ENCODE measurements around the genes SLC25A25 and PKN3.

DNA sequence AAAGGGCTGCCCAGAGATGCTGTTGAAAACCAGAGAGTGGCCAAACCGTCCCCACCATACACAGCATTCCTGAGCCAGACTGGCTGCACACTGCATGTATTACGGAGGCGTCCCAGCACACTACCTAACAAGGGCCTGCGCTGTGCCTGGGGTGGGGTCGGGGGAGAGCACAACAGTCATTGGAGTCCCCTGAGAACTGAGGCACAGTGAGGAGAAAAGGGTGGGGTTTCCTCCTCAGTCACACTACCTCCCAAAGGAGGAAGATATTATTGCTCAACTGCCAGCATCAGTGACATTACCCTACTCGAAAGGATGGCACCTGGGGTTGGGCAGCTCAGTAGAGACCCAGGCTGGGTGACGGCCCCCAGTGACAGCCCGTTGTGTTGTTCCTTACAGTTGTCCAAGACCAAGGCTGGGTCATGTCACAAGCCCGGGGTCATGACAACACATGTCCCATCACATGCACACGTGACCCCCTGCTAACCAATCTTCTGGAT, 4.4 kb downstream of the NAIF1 start:
- RRBS = no CpG with 5 or more reads among the region's 10 CpGs

- RRBS = 2% methylated on average over 41 of the region's 87 CpGs
Observed at GRCh38 chr9:128068047-128068957, at the start of gene SLC25A25. SLC25A25 (plus strand) TSS chr9:128068232.

GRCh38 chr9:128096747-128097325, 28.8 kb downstream of the SLC25A25 start:
- RRBS = no CpG with 5 or more reads among the region's 15 CpGs

- RRBS = no CpG with 5 or more reads among the region's 16 CpGs
Observed at GRCh38 chr9:128108063-128108957, 19.2 kb downstream of the PTGES2 start.

DNA sequence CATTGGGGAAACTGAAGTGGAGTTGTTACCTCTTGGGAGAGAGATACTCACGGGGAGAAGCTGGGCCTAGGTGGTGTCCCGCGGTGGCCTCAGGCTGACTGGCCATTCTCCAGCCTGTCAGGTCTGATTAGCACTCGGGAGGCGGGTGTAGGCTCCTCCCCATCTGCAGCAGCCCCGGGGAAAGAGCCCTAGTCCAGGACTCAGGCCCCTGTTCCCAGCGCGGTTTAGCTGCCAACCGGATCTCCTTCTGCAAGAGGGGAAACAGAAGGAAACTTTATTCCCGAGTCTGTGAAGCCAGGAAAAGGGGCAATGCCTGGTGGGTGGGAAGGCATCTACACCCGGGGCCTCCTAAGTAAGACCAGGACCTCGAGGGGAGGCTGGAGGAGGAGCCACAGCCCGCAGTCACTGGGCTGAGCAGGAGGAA, 9.6 kb downstream of the PTGES2 start:
- RRBS = 65% methylated on average over 5 of the region's 13 CpGs

DNA sequence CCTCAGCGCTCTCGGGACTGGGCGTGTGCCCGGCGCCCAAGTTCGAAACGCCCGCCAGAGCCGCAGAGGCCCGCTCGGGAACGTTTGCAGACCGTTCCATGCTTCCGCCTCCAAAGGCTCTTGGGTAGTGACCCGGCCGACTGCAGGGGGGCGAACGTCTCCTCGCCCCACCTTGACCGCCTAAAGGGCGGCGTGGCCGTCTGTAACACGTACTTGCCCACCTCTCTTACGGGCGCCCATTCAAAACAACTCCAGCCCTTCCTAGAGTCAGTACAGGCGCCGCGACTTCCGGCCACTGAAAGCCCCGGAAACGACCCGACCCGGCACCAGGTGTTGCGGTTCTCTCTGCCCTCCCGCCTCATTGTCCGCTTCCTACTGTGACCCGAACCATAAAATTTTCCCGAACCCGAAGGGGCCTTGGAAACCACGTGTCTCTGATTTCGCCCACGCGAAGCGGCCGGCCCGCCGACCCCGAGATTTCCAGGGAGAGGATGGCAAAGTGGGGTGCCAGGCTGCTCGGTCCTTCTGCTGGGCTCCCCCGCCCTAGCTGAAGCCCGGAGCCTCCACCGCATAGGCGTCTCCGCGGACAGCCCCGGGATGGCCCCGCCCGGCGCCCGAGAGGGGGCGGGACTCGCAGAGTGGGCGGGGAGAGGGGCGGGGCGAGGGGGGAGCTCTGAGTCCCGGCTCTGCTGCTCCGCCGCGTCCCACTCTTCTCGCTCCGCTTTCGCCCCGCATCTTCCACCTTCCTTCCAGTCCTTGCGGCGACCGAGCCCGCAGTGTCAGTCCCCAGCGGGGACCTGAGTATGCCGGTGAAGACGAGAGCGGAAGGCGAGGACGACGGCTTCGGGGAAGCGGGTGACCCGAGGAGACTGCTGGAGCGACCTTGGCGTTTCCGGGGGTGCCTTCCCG, 567 bp upstream of the PTGES2 start:
- RRBS = 2% methylated on average over 40 of the region's 92 CpGs

DNA sequence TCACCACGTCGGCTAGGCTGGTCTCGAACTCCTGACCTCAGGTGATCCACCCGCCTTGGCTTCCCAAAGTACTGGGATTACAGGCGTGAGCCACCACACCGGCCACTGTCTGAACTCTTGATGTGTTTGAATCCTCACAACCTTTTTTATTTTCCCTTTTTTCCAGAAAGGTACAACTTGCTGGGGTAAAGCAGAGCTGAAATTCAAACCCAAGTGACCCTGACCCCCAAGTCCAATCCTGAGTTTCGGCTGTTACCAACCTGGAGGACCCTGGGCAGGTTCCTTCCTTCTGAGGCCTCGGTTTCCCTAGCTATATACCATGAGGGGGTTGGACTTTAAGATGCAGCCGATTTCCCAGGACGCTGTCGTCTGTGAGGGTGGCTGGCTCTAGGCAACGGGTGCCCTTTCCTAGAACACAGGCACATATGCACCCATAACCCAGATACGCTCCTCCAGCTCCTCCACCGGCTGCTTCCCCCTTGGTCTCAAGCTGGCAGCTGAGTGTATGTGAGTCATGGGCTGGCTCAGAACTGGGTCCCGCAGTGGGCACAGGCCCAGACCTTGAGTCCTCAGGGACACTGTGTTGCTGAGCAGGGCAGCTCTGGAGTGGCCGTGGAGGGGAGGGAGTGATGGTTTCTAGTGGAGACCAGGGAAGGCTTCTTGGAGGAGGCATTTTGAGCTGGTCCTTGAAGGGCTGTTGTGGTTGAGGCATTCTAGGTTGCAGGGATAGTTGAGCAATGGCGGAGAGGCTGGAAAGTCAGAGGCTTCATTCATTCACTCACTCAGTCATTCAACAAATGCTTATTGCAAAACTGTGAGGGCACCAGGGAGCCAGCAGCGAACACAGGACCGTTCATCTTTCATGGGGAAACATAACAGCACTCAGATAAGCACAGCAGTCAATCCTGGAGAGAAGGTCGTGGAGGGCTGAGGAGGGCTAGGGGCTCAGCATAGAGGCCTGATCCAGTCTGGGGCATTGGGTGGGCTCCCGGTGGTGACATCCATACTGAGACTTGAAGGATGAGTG, 2.1 kb downstream of the BBLN start:
- RRBS = no CpG with 5 or more reads among the region's 21 CpGs

- RRBS = no CpG with 5 or more reads among the region's 11 CpGs
Observed at GRCh38 chr9:128176263-128176765, 15.1 kb downstream of the CIZ1 start.

DNA sequence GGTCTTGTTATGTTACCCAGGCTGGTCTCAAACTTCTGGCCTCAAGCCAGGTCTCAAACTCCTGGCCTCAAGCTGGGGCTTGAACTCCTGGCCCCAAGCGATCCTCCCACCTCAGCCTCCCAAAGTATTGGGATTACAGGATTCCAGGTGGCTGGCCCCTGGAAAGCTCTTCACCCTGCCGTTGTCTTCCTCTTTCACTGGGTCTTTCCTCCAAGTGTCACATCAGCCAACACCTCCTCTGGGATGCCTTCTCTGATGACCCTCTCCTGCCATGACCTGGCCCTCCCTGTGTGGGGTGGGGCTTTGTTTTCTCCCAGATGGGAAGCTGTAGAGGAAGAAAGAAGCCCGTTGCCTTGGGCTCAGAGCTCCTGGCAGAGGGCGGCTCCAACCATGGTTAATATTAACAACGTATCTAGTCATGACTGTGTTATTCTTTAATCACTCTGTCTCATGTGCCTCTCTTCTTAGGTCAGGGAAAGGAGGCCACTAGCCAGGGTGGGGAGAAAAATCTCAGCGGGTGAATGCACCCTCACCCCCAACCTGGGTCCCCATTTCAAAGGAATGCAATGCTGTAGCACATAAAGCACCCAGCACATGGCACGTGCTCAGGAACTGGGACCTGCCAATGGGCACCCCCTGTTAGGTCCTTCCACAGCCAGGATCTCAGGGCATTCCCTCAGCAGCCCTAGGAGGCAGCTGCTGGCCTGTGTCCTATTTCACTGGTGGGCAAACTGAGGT, 8.5 kb downstream of the DNM1 start:
- RRBS = no CpG with 5 or more reads among the region's 7 CpGs

DNA sequence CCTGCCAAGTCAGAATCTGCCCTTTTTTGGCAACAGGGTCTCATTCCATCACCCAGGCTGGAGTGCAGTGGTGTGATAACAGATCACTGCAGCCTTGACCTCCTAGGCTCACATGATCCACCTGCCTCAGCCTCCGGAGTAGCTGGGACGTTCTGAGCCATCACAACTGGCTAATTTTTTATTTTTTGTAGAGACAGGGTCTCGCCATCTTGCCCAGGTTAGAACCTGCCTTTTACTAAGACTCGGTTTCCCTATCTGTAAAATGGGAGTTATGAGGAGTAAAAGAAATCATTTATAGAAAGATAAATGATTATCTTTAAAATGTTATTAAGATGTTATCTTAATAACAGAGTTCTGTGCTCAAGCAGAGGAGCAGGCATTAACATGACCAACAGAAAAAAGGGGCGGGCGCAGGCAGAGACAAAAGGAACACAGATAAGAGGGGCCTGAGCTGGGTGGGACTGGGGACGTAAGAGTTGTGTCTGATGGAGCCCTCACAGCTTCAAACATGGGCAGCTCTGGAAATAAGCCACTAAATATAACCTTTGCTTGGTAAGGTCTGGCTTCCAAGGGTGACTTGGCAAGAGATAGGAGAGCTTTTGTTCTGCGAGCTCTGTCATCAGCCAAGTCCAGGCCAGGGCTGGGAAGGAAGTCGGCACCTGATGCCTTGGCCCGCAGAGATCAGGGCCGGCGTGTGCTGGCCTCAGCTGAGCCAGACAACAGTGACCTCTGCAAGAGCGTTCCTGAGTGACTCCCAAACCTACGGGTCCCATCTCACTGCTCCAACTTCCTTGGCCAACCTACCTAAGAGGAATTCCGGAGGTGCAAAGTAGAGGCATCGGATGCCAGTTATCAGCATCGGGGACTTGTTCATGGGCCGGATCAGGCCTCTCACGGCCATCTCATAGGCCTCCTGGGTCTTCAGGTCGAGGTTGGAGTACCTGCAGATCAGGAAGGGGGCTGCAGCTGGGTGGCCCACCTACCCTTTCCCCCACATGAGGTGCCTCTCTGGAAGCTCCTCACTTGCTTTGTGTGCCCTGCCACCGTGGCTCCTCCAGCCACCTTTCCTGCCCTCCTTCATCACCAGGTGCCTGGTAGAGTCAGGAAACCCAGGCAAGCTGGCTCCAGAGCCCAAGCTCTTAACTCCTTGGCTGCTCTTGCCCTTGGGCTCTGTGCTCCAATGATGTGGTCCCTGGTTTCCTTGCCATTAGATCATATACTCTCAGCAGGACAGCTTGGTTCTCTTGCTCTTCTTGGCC, 11.7 kb downstream of the TRUB2 start:
- RRBS = 98% methylated on average over 4 of the region's 21 CpGs

- RRBS = no CpG with 5 or more reads among the region's 24 CpGs
Observed at GRCh38 chr9:128434019-128434626, 13.5 kb downstream of the CERCAM start.

DNA sequence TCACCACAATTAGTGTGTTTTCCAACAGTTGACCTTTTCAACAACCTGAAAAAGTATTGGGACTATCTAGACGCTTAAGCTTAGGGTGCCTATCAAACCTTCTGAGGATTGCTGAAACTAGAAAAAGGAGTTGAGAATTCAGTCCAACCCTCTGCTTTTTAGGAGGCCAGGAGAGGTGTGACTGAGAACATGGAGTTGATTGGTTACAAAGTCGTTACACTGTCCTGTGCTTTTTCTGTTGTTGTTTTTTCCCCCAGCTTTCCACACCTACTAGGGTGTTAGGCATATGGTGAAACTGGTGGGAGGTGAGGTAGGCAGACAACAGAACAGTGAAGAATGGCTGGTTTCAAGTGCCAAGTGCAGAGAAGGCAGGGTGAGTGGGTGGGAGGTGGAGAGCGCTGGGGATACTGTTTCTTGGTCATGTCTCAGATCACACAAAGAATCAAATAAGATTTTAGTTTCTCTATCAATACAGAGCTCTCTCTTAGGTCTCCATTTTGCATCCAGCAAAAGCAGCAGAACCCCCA, 2.2 kb upstream of the SPTAN1 start:
- RRBS = no CpG with 5 or more reads among the region's 3 CpGs

DNA sequence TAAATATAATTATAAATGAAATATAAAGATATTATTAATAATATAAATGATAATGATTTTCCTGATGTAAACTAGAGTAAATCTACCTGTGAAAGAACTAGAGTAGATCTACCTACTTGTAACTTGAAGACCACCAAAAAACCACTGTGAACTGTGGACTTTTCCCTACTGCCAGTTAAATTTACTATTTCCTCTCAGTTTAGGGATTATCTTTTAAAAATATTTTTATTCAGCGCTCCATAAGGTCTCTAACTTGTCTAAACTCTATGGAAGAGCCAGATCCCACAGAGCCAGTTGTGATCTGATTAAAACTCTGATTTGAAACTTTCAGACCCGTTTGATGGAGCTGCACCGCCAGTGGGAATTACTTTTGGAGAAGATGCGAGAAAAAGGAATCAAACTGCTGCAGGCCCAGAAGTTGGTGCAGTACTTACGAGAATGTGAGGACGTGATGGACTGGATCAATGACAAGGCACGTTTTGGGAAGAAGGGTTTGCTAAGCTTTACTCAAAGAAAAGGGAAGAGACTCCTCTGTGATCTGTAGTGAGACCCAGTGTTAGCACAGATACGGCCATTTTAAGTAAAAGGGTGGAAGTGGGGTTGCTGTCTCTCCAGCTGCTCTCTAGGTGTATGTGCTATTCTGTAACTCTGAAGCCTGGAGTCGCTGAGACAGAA, 22.1 kb downstream of the SPTAN1 start:
- RRBS = no CpG with 5 or more reads among the region's 9 CpGs

DNA sequence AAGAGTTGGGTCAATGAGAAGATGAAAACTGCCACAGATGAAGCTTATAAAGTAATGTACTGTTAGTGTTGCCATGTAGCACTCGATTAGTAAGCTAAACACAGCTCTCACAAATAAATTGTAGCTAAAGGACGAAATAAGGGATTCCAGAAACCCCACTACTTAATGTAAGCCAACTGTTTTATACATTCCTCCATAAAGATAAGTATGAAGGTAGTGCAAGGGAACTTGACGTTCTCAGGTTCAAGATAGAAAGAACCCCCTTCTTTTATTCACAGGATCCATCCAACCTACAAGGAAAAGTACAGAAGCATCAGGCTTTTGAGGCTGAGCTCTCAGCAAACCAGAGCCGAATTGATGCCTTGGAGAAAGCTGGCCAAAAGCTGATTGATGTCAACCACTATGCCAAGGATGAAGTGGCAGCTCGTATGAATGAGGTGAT, 30.4 kb downstream of the SPTAN1 start:
- RRBS = no CpG with 5 or more reads among the region's 5 CpGs

DNA sequence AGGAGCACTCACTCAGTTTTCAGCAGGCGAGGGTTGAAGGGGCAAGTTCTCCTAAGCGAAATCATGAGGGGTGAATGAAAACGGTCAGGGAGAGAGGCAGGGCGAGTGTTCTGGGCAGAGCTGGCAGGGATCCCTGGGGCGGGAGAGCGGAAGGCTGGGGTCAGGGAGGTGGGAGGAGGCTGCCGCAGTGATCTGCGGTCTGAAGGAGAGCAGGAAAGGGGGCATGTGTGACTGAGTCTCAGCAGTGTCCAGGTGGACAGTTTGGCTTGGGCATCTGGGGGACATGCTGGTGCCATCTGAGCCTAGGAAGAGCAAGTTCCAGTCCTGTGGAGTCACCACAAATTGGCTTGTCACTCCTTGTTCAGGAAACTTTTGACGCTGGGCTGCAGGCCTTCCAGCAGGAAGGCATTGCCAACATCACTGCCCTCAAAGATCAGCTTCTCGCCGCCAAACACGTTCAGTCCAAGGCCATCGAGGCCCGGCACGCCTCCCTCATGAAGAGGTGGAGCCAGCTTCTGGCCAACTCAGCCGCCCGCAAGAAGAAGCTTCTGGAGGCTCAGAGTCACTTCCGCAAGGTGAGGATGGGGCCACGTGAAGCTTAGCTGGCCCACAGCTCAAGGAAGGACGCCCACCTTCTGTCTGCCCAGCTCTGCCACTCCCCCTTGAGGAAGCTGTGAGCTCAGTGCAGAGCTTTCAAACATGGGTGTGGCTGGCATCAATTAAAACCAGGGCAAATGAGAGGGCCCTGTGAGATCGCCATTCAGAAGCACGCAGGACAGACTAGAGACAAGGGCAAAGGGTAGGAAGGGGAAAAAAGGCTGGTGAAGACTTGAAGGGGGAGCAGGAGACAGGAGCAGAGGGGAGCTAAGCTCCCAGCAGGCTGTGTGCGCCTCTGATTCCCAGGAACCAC, 31.0 kb downstream of the DYNC2I2 start:
- RRBS = no CpG with 5 or more reads among the region's 23 CpGs

GRCh38 chr9:128635395-128636677, 20.8 kb downstream of the DYNC2I2 start:
- RRBS = 93% methylated on average over 8 of the region's 39 CpGs

DNA sequence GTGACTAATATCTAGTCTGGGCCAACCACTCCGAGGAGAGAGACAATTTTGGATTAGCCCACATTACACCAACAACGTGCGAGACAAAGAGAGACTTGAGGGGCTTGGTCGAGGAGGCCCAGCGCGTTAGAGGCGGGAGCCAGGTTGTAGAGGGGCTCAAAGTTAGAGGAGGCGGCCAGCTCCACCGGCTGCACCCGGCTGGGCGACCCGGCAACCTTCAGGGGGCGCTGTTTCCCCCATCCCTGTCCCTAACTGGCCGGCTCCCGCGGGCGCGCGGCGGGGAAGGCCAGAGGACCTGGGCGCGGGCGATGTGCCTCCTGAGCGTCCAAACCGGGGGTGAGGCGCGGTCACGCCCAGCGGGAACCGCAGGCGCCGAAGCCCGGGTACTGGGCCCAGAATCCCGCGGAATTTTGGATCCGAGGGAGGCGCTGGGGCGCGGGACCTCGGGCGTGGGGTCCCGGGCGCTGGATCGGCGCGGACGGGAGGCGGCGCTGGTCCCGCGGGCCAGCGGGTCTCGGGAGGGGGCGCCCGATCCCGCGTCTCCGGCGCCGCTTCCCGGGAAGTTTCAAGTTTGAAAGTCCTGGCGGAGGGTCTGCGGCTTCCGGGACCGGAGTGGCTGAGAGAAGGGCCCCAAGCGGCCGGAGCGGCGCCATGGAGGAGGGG, at the start of gene PKN3:
Gene PKN3, plus strand, starts transcription at position 239 of the 663 bp plus-strand sequence.
- RRBS = 2% methylated on average over 49 of the region's 69 CpGs

- RRBS = no CpG with 5 or more reads among the region's 10 CpGs
Observed at GRCh38 chr9:128828426-128829003, 1.1 kb downstream of the SPOUT1 start.

DNA sequence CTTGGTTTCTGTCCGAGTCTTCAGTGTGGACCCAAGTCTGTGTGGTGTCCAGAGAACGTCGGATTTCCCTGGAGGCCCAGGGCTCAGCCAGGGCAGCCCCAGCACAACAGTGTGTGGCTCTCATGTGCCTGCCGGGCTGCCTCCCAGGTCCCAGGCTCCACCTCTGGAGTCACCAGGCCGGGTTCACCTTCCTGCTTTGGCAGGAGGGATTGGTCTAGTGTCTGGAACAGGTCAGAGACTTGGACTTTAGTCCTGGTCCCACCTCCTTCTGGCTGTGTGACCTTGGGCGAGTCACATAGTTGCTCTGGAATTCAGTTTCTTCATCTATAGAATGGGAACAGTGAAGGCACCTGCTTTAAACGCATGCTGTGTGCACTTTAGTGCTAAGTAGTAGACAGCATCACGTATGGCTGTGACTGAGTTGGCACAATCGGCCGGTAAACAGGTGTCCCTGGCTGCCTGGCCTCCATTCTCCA, 3.2 kb downstream of the DOLPP1 start:
- RRBS = 84% methylated on average over 3 of the region's 10 CpGs

DNA sequence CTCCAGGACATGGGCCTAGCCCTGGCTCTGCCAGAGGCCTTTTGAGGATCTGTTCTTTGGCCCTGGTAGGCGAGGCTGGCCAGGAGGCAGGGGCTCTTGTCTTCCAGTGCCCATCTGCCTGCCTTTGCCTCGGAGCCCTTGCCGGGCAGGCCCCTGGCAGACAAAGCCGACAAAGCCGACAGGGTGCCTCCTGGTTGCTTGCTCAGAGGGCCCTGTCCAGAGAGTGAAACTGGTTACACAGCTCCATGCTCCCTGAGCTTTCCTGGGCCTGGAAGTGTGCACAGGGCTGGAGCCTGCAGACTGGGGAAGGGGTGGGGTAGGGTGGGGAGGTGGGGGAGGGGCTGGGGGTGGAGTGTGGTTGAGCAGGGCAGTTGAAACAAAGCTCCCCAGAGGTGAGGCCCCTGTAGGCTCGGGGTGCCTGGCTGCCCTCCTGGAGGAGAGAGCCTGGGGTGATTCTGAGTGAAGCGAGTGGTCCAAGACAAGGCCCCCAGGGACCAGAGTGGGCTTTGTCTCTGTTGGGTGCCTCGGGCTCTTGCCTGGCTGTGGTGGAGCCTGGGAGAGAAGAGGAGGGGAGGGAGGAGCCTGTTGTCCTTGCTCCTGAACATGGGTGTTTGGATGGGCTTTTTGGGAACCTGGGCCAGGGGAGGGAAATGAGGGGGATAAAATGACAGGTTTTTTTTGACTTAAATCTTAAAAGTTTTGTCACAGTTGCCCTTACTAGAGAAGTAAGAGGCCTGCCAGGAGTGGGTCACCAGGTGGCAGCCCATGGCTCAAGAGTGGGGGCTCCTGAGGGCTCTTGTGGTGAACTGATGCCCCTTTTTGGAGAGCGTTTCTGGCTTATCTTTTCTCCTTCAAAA, 29.5 kb downstream of the PTPA start:
- RRBS = no CpG with 5 or more reads among the region's 9 CpGs

All from GM19240 (cell line).